Cardiac muscle cell (in vitro differentiated cells and primary cell): ENCODE data around the gene TNC.

- RAMPAGE, long total RNA, result no peak
- RRBS, result no CpG with 5 or more reads among the region's 10 CpGs
These were observed 51.9 kb downstream of the COL27A1 start for GRCh38 chr9:114207017-114207932.

DNA sequence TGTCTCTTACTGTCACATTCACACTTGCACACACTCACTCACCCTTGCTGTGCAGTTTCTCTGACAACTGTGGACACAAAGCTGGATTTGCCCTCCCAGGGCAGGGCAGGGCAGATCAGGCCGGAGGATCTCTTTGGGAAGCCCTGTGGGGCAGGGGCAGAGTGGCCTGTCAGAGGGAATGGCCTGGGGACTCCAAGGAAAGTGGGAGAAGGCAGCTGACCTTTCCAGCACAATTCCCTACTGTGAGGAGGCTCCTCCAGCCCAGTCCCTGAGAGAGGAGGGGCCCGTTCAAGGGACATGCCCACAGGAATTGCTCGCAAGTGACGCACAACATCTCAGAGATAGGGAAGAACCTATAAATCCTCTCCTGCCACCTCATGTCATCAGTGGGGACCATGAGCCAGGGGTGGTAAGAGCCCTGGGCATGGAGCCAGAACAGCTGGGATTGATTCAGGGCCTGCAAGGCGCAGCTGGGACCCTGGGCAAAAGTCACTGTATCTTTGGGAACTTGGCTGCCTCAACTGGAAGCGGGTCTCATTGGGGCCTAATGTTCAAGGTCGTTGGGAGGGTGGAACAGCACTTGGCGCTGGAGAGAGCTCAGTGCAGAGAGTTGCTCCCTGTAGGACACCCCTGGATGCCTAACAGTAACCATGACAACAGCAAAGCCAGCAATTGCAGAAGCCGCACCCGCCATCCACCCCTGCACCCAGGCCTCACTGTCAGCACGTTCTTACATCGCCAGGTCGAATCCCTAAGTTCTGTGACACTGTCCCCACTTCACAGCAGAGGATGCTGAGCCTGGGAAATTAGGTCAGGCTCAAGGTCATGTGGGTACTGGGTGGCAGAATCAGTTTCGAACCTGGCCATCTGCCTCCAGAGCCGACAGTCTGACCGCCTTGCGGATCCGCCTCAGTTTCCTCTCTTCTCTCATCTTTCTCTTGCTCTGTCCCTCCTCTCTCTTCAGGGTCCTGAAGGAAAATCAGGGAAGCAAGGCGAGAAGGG is 41.3 kb upstream of the ORM1 start:
- RAMPAGE, long total RNA, result no peak
- RRBS, result no CpG with 5 or more reads among the region's 19 CpGs

GRCh38 chr9:114370739-114371315 is 17.0 kb downstream of the AKNA start:
- RAMPAGE, long total RNA, result no peak
- RRBS, result no CpG with 5 or more reads among the region's 5 CpGs

GRCh38 chr9:114551959-114552571 is 35.5 kb upstream of the ATP6V1G1 start:
- RAMPAGE, long total RNA, result no peak
- RRBS, result no CpG with 5 or more reads among the region's 5 CpGs

DNA sequence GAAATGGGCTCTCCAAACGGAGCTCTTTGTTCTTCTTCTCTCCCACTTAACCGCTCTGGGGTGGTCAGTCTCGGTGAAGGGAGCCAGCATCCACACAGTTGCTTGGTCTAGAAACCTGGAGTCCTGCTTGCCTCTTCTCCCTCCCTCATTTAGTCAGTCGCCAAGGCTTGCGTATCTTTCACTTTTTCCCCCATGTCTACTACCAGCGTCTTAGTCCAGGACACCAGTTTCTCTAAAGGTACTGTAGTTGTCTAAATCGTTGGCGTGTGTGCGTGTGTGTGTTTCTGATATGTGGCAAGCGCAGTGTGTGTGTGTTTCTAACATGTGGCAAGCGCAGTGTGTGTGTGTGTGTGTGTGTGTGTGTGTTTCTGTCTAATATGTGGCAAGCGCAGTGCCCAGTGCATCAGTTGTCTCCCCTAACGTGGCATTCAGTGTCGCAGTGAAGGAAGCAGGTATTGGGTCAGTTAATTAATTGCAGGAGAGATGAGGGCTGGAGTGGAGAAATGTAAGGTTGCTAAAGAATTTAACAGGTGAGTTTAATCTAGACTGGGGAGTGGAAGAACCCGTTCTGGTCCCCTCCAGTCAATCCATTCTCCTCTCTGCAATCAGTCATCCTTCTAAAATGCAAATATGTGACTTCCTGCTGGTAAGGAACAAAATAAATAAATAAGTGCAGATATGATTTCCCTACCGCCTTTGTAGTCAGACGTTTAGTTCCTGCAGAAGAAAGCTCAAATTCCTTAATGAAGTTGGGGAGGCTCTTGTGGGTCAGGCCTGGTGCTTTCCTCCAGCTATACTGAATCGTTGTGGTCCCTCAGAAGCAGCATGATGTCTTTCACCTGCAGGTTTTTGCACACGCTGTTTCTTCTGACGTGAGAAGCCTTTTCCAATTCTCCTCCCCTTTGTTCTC is 861 bp downstream of the ATP6V1G1 start:
- RAMPAGE, long total RNA, result no peak
- RRBS, result no CpG with 5 or more reads among the region's 20 CpGs

GRCh38 chr9:114589085-114589462 is 1.5 kb downstream of the ATP6V1G1 start:
- RAMPAGE, long total RNA, result no peak
- RRBS, result no CpG with 5 or more reads among the region's 5 CpGs

GRCh38 chr9:114612036-114613158 is 1.3 kb downstream of the TMEM268 start:
- RAMPAGE, long total RNA, result no peak
- RRBS, result no CpG with 5 or more reads among the region's 15 CpGs

DNA sequence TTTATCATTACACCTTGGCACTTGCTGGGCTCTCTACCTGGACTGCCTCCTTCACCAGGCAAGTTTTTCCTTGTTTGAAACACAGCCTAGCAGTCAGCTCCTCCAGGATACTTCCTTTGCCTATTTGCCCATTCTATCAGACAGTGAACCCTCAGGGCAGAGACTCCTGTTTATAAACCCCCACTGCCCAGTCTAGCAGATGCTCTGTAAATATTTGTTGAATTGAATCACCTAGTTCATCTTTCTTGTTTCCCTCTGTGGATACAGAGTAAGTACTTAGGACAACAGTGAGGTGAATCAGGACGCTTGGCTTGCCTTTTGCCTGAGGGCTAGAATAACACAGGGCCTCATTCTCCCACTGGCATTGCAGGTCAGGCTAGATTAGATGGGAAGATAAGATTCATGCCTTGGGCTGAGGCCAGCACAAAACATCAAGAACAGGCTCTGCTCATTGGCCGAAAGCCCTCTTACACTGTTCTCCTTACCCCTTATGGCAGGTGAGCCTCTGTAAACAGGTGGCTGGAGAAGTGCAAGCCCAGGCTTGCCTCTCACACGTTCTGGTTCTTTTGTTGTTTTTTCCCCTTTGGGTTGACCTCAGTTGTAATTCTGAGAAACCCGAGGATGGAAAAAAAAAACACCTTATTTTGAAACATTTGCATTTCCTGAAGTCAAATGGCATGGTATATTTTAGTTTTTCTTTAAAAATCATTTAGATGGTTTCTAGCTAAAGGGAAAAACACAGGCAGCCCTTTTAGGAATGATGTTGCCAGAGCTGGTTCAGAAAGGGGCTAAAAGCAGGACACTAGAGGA is 22.2 kb downstream of the TNFSF8 start:
- RAMPAGE, long total RNA, result no peak
- RRBS, result no CpG with 5 or more reads among the region's 4 CpGs

GRCh38 chr9:115040902-115041441 is 77.0 kb downstream of the TNC start:
- RAMPAGE, long total RNA, result no peak
- RRBS, result no CpG with 5 or more reads among the region's 7 CpGs

- RAMPAGE, long total RNA, result start-site peak on the minus strand at chr9:115118064-115118097, 22 and 17 reads in 2 replicates
- RRBS, result no CpG with 5 or more reads among the region's 40 CpGs
These were observed at the start of gene TNC for GRCh38 chr9:115117859-115118891. TSS of gene TNC (minus strand) at chr9:115118157.

DNA sequence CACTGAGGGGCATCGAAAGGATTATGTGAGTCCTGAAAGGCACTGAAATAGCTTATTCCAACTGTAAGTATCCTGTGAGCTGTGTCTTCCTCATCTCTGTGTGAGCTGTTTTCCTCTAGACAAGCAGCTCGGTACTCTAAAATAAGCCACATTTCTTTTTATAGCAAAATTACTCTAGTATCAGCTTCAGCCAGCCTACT is 484.8 kb upstream of the PAPPA start:
- RAMPAGE, long total RNA, result no peak
- RRBS, result no CpG with 5 or more reads among the region's 2 CpGs

DNA sequence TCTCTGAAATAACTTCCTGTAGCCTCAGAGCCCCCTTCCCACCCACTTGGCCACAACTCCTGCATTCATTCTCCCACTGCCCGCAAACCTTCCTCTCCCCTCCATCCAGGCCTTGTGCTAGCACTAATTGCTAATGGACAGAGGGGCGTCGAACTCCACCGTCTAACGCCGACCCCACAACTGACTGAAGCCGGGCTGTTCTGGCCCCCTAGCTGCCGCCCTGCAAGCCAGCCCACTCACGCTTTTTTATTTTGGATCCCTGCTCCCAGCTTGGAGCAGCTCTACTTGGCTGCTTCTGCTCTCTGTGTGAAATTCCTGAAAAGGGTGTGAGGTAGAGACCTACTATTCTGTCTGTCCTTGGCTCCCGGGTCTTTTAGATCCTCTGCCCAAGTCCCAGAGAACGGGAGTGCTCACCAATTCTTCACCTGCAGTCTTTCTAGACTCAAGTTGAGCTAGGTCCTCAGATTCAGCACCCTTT is 737 bp upstream of the ASTN2 start:
- RAMPAGE, long total RNA, result no peak
- RRBS, result no CpG with 5 or more reads among the region's 11 CpGs

- RAMPAGE, long total RNA, result no peak
- RRBS, result 1% methylated on average over 31 of the region's 40 CpGs
These were observed 499 bp downstream of the MEGF9 start for GRCh38 chr9:120713802-120714140.

DNA sequence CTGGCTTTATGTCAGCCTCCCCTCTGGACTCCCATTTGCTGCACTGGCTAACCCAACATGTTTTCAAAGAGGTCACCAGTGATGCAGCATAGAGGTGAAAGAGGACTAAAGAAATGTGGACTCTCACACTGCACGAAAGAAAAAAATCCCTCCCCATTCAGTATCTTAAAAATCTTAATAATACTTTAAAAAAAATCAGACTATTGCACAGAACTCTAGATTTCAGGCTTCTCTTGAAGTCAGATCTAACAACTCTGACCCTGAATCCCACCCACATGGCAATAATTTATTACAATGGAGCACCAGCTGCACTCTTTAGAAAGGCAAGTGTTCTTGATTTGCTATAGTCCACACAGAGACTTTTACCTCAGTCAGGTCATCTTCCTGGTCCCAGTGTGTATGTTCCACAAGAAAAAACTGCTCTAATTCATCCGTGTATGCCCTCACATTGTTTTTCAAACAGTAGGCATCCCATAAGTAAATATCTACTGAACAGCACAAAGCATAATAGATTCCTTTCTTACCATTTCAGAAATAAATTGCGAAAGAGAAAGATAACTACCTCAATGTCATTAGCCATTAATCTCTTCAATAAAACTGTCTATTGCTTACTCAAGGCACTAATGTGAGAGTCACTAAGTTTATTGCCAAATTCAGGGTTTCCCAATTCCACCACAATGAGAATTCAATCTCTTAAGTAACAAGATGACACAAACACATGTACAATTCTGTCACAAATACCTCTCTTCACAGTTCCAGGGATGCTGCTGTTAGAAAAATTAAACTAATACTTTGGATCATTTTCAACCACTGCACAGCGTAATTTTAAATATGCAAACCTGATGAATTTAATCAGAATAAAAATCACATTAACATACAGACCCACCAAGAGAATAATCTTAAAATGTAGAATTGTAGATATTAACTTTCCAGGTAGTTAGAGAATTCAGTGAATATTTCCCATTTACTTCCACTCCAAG is 9.6 kb downstream of the FBXW2 start:
- RAMPAGE, long total RNA, result no peak
- RRBS, result no CpG with 5 or more reads among the region's 4 CpGs

- RAMPAGE, long total RNA, result no peak
- RRBS, result 37% methylated on average over 4 of the region's 20 CpGs
These were observed 7.5 kb downstream of the TRAF1 start for GRCh38 chr9:120918823-120919850.

DNA sequence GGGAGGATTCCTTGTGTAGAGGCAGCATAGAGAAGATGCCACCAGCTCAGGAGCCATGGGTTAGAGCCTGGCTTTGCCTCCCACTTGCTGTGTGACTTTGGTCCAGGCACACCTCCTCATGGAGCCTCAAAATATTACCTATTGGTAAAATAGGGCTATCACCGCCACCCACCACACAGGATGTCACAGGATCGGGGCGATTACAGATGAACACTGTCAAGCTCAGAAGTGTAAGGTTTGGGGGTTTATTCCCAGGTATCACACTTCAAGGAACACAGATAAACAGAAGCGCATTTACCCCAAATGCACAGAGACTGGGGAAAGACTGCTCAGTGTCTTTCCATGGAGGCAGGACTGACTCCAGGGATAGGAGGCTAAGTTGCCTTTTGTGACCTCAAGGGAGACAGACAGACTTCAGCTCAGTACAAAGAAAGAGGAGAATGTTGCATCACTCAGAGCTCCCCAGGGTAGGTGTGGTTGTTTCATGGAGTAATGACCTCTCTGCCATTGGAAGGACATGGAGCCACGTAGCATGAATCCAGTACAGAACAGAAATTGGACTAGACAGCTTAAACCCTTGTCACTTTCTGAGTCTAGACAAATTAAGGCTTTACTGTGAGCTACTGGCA is 6.6 kb downstream of the TRAF1 start:
- RAMPAGE, long total RNA, result no peak
- RRBS, result no CpG with 5 or more reads among the region's 5 CpGs

GRCh38 chr9:120927028-120927422 is 429 bp upstream of the TRAF1 start:
- RAMPAGE, long total RNA, result no peak

DNA sequence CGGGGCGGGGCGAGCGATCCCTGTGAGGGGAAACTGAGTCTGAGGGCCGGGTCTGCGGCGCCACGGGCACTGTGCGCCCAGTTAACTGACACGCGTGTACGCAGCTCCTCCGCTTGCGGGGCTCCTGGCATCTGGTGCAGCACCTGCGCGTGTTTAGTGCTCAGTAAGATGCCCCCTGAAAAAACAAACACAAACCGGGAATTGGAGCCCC is 2.6 kb upstream of the TRAF1 start:
- RAMPAGE, long total RNA, result no peak
- RRBS, result 2% methylated on average over 4 of the region's 17 CpGs

DNA sequence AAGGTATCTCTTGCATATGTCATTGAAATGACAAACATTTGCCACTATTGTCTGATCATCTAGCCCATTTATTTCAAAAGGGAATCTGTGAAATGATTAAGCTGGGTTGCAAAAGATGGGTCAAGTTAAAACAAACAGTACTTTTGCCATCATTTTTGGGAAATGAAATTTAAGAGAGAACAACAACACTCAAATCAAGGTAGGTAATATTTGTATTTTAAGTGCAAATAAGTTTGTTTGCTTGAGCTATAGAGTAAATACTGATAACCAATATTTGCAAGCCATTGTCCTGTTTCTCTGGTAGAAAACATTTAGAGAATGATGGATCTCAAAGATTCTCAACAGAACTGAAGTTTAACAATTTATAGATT is 1.6 kb upstream of the C5 start:
- RAMPAGE, long total RNA, result no peak

- RAMPAGE, long total RNA, result no peak
- RRBS, result no CpG with 5 or more reads among the region's 3 CpGs
These were observed 3.6 kb upstream of the C5 start for GRCh38 chr9:121053692-121054025.